ENCODE data around the genes ORM1 and TNFSF15.

DNA sequence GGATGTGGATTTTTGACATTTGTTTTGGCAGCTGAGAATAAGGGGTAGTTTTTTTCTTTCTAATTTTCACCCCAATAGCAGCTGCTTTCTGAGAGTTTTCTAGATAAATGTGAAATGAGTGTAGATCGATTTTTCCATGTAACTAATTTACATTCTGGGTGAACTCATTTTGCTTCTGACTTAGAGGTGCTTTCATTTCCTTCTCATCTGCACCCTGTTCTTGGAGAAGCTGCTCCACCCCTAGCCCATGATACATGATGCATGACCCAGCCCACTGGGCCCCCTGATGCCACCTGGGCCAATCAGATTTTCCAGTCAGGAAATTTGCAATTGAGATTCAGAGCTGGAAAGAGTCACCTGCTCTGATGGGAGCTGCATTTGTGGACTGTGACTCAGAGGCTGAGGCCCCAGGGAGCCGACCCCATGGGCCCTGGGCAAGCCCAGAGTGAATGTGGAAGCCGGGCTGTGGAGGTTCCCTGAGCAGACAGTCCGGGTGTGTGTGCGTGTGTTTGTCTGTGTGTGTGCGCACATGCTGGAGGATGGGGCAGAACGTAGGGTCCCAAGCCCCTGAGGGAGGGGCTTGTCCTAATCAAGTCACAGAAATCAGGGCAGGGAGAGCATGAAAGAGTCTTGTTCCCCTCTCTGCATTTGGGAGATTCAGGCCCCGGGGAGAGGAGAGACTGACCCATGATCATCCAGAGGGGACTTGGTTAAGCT lies 159.4 kb downstream of the RGS3 start:
- PRO-cap: bidirectional peak, plus-strand start at position 443 of the sequence, minus-strand start at position 205 of the sequence

GRCh38 chr9:114092540-114092858 lies 6.6 kb downstream of the KIF12 start:
- PRO-cap: no peak

- PRO-cap: no peak
Observed at GRCh38 chr9:114322833-114323200, at the start of gene ORM1. Gene ORM1 (plus strand): TSS chr9:114323098.

- PRO-cap: bidirectional peak, plus-strand start at chr9:114349255, minus-strand start at chr9:114349093
Observed at GRCh38 chr9:114348506-114349580, 19.2 kb downstream of the ORM2 start.

- PRO-cap: no peak
Observed at GRCh38 chr9:114371765-114372330, 15.9 kb downstream of the AKNA start.

GRCh38 chr9:114385739-114386227 lies 2.0 kb downstream of the AKNA start:
- PRO-cap: no peak

DNA sequence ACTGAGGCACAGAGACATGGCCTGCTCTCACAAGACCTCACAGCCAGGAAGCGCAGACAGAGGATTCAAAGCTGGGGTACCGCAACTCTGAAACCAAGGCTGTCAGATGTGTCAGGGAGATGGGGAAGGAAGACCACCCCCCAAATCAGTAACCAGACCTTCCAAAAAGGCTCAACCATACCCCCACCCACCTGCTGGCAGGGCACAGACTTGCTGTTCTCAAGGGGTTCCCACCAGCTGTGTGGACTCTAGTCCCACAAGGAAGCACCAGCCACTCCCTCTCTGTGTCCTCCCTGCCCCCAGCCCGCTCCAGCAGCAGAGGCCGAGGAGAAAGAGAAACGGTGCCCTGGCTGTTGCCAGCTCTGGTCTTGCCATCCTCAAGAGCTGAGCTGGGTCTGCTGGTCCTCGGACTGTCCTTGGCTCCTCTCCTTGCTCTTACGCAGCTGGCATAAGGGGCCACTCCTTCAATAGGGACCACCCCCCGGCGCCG lies 740 bp downstream of the AKNA start:
- PRO-cap: no peak

DNA sequence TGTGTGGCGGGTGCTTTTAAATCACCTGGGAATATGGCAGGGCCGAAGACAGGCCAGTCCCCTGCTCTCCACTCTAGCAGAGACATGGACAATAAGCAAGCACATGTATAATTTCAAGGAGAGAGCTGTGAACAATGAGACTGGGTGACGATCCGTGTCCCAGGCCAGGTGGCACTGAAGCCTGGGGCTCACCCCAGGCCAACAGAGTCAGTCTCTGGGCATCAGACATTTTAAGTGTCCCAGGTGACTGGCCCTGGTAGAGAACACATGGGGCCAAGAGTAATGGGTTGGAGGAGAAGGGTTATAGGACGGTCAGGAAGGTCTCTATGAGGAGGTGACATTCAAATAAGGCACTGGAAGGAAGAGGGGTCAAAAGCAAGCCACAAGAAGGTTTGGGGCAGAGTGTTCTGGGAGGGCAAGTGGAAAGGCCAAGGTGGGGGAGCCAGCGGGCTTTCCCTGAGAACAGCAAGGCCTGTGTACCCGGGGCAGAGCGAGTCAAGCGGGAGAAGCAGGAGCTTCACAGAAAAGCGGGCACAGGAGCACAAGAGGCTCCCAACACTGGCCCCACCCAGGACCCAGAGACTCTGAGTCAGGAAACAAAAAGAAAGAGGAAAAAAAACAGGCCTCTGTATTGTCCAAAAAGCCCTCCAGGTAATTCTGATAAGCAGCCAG lies 1.1 kb upstream of the AKNA start:
- PRO-cap: no peak

DNA sequence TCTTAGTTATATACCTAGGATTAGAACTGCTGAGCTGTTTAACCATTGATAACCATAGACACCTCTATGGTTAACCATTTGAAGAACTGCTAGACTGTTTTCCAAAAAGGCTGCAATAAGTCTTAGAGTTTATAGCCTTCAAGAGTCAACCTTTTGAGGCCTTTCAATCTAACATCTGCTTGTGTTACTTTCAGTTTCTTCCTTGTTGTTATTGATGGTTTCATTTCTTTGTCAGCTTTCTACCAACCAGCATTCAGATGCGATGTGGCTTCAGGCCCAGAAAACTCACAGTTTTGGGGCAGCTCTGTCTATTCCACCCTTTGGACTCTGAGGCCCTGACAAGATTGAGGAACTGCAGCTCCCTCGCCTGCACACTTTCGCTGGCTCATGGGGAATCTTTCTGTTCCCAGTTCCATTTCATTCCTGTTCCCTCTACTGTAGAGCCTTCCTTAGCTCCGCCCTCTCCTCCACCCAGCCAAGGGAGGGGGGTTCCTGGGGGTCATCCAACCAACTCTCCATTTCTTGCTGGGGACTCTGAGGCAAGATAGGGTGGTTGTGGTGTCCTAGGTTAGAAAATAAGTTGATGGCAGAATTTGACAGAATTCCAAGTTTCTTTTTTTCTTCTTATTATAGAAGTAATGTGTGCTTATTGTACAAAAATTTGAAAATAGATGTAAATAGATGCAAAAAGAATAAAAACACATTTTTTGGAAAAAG lies 13.4 kb upstream of the WHRN start:
- PRO-cap: no peak

DNA sequence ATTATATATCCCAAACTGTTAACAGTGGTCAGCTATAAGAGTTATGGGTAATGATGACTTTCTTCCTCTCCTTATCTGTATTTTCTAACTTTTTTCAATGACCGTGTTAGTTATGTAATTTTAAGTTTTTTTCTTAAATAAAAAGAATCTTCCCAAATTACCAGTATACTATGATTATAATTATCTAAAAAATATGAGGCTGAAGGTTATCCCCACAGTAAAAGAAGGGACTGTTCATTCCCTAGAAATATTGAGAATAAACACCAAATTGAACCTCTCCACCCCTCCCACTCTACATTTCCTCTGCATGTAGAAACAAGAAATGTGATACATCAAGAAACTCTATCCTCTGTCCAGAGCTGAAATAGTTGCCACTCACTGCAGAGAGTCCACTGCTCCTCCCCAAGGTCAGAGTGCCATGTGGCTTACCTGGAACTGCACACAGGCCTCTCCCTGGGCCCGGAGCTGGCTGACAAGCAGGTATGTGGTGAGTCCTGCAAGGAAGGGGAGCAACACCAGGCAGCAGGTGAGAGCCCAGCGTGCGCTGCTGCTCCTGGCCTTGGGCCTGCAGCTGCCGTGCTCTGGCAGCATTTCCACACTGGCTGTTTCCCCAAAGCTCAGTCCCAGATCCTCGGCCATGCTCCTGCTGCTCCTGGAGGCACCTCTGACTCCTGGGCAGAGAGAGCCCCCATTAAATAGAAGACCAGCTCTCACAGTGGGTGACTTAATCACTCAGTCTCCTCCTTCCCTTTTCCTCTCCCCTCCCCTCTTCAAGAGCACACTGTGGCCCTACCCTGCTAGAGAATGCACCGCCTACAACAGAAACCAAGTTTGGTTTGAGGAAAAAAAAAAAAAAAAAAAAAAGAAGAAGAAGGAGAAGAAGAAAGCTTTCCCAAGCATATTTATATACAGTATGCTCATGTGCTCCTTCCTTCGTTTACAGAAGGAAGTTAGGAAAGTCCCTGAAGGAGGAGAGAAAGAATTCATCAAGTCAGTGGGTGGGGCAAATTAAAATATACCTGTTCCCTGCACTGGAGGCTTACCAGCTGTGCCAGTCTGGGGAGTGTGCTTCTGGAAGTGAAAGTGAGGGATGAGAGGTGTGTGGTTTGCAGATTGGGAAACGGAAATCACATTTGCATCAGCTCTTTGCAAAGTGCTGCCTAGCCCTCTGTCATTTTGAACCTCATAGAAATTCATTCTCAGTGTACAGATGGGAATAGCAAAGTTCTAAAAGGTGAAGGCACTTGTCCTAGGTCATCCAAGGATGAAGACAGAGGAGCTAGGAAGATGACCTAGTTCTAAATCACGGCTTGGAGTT lies at the start of gene TNFSF15:
TSS of gene TNFSF15 (minus strand) at position 666 of the 1,318 bp plus-strand sequence.
- PRO-cap: no peak

DNA sequence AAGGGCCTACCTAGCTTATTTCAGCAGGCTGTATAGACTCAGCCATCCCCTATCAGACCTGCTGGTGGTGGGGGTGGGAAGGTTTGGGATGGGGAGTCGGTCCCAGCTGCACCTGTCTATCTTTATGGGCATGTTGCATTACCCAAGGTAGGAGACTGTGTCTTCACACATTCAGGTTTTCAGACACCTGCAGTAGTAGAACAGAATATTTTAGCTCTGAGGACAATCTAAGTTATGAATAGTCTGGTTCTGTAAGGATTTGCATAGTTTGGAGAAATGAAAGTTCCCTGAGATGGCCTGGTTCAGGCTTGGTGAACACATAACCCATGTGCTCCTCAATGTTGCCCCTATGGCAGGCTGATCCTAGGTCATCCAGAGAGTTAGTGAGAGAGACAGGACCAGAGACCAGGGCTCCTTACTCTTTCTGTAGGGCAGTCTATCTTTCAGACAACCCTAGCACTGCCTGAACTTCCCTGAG lies 20.8 kb downstream of the TNFSF8 start:
- PRO-cap: no peak

DNA sequence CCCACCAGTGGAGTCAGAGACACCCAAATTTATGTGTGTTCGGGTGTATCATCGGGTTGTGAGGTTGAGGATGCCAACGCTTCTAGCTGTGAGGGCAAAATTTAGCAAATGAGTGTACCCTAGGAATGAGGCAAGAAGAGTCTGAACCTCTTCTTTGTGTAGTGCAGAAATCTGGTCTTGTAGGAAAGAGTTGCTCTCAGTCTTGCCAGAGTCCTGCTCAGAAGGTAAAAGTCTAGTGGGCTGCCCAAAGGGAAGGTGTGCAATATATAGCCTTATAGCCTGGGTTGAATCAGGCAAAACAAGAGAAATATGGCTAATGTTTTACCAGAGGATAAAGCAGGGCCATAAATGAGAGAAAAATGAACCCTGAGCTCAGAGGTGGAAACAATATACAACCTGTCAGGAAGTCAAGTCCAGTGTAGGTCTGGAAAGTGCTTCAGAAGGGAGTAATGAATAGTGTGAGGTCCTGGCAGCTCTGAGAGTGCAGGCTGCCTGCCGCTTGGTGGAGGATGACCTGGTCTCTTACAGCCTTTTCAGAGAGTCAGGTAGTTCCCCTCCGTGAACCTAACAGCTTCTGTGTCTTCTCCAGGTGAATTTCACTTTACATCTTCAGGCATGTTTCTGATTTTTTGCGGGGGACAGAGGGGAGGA lies 177.7 kb upstream of the TNC start:
- PRO-cap: no peak

GRCh38 chr9:115385910-115386109 lies 267.9 kb upstream of the TNC start:
- PRO-cap: unidirectional peak, plus-strand start at chr9:115386029

DNA sequence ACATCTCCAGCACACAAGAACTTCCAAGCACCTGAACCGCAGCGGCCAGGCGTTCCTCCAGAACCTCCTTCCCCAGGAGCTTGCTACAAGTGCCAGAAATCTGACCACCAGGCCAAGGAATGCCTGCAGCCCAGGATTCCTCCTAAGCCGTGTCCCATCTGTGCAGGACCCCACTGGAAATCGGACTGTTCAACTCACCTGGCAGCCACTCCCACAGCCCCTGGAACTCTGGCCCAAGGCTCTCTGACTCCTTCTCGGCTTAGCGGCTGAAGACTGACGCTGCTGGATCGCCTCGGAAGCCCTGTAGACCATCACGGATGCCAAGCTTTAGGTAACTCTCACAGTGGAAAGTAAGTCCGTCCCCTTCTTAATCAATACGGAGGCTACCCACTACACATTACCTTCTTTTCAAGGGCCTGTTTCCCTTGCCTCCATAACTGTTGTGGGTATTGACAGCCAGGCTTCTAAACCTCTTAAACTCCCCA lies 357.6 kb upstream of the TNC start:
- PRO-cap: no peak

GRCh38 chr9:115478249-115479061 lies 360.5 kb upstream of the TNC start:
- PRO-cap: no peak

DNA sequence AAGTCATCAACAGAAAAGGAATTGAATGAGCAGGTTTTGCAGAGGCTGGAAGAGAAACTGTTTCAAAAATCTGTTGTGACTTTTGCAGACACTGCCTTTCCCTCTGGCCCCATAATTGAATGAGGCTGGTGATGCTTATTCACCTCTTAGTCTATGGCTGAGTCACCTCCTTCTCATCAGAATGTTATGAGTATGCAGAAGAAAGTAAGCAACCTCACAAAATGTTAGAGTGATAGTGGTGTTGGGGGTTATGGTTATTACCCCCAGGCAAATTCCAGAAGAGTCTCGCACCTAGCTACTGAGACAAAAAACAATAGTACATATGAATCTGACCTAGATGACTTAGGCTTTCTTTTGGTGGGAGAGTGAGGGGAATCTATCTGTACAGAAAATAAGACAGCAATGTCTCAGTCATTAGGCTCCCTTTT lies 497.9 kb upstream of the TNC start:
- PRO-cap: bidirectional peak, plus-strand start at position 217 of the sequence, minus-strand start at position 121 of the sequence

- PRO-cap: bidirectional peak, plus-strand start at chr9:116154431, minus-strand start at chr9:116154377; bidirectional peak, plus-strand start at chr9:116154466, minus-strand start at chr9:116154542; bidirectional peak, plus-strand start at chr9:116155191, minus-strand start at chr9:116155159
Observed at GRCh38 chr9:116154276-116155347, 1.0 kb downstream of the PAPPA start.

- PRO-cap: no peak
Observed at GRCh38 chr9:116504103-116504457, 183.0 kb upstream of the TRIM32 start.

DNA sequence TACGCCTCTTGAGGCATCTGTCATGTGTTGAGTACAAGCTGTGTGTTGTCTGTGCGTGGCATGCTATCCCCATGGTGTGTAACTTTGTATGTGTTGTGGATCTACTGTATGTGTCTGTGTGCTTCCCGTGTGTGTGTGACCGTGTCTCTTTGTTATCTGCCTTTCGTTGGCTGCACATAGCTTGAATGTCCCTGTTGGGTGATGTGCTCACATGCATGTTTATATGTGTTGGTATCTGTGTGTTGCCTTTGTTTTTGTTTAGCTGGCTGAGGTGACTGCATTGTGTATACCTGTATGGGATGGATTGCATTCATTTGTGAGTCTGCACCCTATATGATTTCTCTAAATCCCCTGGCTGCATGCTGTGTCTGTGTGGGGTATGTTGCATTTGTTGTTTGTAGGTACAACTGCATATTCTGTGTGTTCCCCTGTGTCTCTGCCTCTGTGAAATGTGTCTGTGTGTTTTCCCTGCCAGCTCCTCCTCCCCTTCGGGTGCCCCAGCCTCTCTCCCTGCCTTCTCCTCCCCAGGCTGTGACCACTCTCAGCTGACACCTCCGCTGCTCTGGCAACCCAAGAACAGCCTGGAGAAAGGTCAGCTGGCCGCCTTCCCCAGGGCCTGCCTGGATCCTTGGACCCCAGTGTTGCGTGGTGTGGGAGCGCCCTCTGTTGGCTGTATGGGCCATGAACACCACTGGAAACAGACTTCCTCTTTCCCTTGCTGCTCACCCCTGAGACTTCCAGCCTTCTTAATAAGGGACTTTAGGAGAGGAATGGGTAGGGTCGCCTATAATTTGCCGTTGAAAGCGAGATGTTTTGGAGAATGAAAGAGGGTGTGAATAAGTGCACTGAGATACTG lies 115.2 kb upstream of the TRIM32 start:
- PRO-cap: unidirectional peak, minus-strand start at position 564 of the sequence

DNA sequence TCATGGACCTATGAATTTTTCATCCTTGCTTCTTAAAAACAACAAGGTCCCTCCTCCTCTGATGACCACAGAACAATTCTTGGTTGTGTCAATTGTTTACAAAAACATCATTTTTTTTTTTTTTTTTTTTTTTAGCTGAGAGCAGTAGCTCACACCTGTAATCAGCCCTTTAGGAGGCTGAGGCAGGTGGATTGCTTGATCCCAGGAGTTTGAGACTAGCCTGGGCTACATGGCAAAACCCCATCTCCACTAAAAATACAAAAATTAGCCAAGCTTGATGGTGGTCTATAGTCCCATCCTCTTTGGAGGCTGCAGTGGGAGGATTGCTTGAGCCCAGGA lies 232.4 kb downstream of the TRIM32 start:
- PRO-cap: no peak